OCI-LY7 (cell line): Measurements from ENCODE around the genes HDAC4, CAPN10, KIF1A and PPP1R7.

DNA sequence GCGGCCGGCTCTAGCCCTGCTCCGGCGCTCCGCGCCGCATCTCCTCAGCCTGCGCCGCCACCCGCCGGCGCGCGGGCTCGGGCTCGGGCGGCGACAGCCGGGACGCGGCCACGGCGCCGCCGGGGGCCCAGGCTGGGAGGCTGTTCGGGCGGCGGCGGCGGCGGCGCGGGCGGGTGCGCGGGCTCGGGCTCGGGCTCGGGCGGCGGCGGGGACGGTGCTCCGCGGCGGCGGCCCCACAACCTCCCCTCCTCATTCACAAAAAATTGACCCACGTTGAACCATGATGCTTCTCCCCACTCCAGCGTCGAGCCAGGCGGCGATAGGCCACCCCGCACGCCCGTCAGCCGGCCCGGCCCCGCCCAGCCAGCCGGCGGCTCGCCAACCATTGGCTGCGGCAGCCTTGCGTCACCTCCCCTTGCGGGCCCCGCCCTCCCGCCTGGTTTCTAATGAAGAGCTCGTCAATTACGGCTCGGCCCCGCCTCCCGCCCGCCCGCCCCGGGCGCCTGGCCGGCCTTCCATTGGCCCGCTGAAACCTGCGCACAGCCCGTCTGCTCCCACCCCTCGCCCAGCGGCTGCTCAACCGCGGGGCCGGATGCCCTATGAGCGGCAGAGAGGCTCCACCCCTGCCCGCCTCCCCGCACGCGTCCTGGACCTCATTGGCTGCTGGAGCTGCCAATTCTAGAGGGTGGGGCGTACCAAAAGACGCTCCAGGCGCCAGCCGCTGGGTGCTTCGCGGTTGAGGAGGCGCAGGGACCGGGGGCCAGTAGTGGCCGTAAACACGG is at the start of gene HDAC4:
Gene HDAC4 (minus strand): TSS at position 315 of the 782 bp plus-strand sequence.
- PRO-cap: bidirectional peak, plus-strand start at position 60 of the sequence, minus-strand start at position 38 of the sequence; unidirectional peak, minus-strand start at position 315 of the sequence; bidirectional peak, plus-strand start at position 698 of the sequence, minus-strand start at position 594 of the sequence
- RAMPAGE, long total RNA: no peak

DNA sequence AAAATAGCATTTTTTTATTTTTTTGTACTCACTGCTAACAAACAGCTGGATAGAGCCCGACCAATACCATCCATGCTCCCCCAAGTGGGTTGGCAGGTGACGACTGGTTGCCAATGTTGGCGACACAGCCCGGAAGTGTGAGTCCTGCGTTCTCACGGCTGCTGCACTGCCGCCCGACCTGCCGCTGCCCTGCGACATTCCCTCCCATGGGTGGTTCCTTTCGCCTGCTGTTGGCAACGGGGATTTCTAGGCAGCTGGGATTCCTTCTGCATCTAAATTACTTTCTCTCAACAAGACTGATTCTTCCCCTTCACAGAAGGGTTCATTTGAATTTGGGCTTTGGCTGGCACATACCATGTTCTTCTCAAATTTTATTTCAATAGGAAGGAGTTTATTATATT is 70.4 kb downstream of the NDUFA10 start:
- PRO-cap: no peak
- RAMPAGE, long total RNA: no peak

GRCh38 chr2:239956638-239957165 is 68.4 kb downstream of the NDUFA10 start:
- PRO-cap: no peak
- RAMPAGE, long total RNA: no peak

DNA sequence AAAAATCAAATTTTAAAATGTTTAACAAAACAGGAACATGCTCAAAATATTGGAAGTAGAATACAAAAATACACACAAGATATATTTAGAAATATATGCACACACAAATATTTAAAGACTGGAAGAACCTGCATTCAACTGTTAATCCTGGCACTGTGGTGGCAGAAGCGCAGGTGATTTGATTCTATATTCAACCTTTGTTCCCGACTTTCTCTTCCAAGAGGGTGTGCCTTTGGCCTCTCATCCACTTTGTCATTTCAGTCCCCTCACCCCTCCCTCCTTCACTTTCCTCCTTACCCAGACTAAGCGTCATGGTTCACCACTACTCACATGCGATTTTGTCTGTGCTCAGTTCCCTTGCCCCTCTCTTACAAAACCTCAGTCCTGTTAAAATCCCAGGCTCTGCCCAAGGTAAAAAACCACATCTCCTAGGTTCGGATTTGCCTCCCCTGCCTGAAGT is 27.2 kb downstream of the NDUFA10 start:
- PRO-cap: no peak
- RAMPAGE, long total RNA: no peak

GRCh38 chr2:240095759-240096243 is 40.3 kb downstream of the COPS9 start:
- PRO-cap: no peak
- RAMPAGE, long total RNA: no peak

DNA sequence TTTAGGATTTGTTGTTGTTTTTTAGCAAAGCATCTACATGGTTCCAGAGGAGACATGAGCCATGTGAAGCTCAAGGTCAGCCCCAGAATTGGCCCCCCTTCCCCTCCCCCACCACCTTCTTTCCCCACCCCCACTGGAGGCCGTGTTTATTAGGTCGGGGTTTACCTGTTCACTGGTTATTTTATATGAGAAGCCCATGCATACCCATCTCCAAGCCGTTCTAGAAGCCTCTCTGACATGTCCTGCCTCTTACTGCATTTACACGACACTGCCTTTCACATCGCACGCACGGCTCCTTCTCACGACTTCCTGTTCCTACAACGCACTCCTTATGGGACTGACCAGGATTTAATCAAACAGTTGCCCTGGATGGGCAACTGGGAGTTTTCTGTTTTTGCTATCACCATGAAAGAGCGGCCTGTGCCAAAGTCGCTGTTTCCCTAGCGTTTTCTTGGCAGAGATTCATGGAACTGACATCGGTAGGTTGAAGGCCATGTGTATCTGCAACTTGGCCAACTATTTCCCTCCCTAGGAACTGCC is 97.0 kb upstream of the OTOS start:
- PRO-cap: no peak
- RAMPAGE, long total RNA: no peak

- PRO-cap: no peak
- RAMPAGE, long total RNA: no peak
These were observed 17.3 kb downstream of the ANKMY1 start for GRCh38 chr2:240540218-240541070.

GRCh38 chr2:240586481-240587632 is at the start of gene CAPN10:
CAPN10 (plus strand) TSS chr2:240586734.
- PRO-cap: bidirectional peak, plus-strand start at chr2:240586734, minus-strand start at chr2:240586610; unidirectional peak, minus-strand start at chr2:240586993; bidirectional peak, plus-strand start at chr2:240587404, minus-strand start at chr2:240587307
- RAMPAGE, long total RNA: no peak

GRCh38 chr2:240605236-240605897 is 18.8 kb downstream of the CAPN10 start:
- PRO-cap: no peak
- RAMPAGE, long total RNA: no peak

DNA sequence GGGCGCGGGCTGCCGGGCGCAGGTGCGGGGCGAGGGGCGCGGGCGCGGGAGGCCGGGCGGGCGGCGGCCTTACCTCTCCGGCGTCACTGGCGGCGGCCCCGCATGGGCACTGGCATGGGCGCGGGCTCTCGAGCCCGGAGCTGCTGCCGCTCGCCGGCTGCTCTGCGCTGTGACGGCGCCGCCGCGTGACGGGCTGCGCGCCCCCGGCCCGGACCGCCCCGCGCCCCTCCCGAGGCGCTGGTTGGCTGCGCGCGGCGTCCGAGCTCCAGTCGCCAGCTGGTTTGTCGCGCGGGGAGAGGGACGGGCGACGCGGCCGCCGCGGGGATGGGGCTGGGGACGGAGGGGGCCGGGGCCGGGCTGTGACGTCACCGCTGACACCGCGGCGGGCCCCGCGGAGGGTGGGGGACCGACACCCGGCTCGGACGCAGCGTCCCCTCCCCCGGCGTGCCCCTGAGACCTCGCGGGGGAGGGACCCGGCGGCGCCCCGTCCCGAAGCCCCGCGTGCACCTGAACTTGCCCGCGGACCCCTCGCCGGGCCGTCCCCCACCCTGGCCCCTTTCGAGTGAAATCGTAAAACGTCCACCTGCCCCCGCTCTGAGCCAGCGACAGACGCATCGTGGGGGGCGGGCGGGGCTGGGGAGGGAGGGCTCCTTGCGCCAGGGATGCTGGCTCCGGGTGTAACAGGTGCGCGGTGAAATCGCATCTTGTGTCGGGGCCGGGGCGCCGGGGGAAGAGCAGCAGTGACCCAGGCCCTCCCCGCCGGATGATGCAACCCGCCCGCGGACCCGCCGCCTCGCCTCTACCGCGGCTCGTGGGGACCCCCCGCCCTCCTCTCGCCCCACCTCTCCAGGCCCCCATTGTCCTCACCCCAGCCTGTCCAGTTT is at the start of gene KIF1A:
Gene KIF1A (minus strand): TSS at position 171 of the 884 bp plus-strand sequence.
- PRO-cap: no peak
- RAMPAGE, long total RNA: no peak

- PRO-cap: no peak
- RAMPAGE, long total RNA: no peak
These were observed 1.1 kb upstream of the SNED1 start for GRCh38 chr2:240996929-240998045.

DNA sequence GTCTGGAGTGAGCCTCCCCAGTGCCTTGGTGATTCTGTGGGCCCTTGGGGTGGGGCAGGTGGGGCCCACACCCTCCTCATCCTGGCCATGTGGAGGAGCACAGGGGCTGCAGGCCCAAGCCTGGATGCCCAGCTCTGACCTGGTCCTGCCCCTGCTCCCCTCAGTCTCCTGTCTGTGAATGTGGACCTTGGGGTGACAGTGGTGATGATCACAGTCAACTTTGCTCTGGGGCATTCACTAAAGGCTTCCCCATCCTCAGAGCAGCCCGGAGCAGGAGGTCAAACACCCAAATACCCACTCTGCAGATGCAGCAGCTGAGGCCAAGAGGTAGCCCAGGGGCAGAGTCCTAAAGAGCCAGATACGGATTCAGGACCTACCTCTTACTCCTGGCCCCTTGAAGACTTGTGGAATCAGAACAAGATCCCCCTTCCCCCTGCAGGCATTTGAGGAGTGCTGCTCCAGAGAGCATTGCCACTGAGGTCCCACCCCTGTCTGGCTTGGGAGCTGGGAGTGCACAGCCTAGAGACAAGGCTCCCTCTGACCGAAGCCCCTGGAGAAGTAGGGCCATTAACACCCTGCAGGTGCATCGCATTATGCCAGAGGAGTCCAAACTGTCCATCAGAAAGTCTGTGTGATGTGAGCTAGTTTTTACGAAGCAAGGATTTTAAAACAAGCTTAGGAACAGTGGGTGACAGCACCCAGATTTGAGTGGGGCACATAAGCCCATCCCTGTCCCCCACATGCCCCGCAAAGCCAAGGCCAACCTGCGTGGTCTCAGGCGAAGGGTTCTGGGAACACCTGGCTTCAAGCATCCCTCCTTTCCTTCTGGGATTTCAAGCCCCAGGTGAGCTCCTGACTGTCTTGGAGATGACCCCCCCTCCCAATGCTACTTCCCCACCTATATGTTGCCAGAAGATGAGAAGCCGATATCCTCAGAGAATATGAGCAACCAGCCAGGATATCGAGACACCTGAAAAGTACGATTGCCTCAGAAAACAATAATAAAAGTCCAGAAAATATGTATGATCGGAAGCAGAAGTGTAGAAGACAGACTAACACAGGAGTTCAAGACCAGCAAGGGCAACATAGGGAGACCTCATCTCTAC is 48.4 kb downstream of the MTERF4 start:
- PRO-cap: no peak
- RAMPAGE, long total RNA: no peak

GRCh38 chr2:241069875-241070753 is 32.0 kb downstream of the MTERF4 start:
- PRO-cap: no peak
- RAMPAGE, long total RNA: no peak

GRCh38 chr2:241091089-241091808 is 10.8 kb downstream of the MTERF4 start:
- PRO-cap: no peak
- RAMPAGE, long total RNA: no peak

DNA sequence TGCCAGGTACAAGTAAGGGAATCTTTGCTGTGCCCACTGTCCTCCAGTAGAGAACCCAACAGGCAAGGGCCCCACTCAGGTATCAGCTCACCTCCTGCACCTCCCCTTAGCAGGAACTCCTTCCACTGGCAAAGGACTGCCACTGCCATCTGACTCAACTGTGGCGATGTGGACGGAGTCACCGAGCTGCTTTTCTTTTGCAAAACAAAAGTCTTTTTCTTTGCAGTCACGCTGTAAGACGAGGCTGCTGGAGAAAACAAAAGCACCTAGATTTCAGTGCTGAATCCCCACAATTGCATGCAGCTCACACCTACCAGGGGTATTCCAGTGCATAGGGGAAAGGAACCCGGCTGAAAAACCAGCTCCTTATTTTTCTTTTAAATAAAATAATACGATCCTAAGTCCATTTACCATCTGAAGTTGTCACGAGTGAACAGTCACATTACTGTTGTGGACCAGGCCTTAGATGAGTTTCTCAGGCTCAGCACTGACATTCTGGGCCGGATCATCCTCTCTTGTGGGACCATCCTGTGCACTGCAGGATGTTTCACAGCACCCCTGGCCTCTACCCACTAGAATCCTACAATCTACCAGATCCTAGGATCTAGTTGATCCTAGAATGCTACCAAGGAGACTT is 7.8 kb downstream of the MTERF4 start:
- PRO-cap: no peak
- RAMPAGE, long total RNA: no peak

- PRO-cap: bidirectional peak, plus-strand start at chr2:241150467, minus-strand start at chr2:241150299; unidirectional peak, minus-strand start at chr2:241150862
- RAMPAGE, long total RNA: start-site peak on the plus strand at chr2:241150471-241150490, 350 and 71 reads in 2 replicates
These were observed at the start of gene PPP1R7 for GRCh38 chr2:241149995-241151184. PPP1R7 (plus strand) TSS chr2:241150467.

GRCh38 chr2:241329470-241329784 is 13.7 kb downstream of the SEPTIN2 start:
- PRO-cap: no peak
- RAMPAGE, long total RNA: no peak

DNA sequence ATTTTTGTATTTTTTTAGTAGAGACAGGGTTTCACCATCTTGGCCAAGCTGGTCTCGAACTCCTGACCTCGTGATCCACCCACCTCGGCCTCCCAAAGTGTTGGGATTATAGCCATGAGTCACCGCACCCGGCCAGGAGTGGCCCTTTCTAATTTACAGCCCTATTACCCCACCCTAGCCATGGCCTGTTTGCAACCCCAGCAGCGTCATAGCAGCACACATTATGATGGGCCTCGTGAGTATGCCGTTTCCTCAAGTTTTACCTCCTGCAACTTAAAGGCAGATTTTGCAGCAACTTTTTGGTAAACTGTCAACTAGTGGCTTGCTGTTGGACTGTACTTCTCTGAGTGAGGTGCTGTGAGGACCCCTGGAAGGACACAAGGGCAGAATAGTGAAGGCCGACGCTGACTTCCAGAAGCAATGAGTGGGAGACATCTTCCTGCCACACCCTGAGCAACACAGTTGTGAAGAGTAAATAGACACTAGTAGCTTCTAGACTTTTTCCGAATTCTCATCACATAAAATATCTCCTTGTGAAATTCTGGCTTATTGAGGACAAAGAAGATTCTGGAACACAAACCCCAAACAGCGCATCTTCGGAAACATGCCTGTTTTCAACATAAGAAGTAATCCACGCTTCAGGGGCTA is 54.3 kb downstream of the STK25 start:
- PRO-cap: no peak
- RAMPAGE, long total RNA: no peak

GRCh38 chr2:241496843-241497485 is 11.4 kb downstream of the STK25 start:
- PRO-cap: no peak
- RAMPAGE, long total RNA: no peak

DNA sequence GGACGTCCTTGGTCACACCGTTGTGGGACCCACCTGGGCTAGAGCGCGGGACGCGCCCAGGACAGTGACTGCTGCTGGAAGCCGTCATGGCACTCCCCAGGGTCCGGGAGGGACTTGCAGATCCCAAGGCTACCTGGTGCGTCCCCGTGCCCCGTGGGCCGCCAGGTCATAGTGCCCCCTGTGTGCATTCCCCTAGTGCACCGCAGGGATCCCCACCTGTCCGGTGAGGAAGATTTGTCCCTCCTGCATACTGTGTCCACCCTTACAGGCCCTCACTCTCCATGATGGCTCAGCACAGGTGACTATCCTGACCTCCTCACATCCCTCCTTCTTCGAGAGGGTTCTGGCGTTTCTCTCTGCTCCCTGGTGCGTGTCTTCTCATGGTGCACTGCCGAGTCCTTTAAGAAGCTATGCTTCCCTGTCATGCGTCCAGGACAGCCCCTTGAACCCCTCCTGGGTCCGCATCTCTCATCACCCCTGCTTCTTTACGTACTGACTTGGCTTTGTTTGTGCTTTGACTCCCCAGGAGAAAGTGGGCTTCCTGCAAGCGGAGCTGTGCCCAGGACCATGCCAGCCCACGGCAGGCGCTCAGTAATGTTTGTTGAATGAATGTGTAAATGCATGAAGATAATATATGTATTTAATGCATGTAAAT is 985 bp upstream of the STK25 start:
- PRO-cap: no peak
- RAMPAGE, long total RNA: no peak